Spinal cord (tissue), 3 donors: ENCODE results near the genes SCEL and SLAIN1.

DNA sequence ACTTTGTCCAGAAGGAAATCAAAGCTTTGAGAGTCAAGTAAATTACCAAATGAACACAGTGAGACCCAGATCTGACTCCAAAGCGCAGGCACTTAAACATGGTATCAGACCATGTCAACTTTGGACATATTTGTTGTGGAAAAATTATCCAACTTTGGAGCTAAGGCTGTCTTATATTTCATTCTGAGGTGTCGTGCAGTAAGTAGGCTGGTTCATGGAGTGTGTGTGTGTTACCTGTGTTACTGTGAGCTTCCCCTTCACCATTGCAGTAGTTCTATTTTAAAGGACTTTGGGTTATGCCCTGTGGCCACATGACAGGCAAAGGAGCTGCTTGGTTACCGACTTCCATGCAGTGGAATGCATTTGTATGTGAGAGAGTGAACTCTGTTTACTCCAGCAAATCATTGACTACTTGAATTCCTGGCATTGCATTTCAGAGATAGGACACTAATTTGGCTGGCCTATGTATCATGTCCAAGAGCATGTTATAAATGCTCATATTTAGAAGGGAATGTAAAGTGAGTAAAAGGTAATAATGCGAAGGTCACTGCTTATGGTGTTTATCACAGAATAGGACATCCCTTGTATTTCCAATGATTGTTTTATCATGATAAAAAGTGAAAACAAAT lies 156.3 kb downstream of the LMO7 start:
- PRO-cap = no peak
- RAMPAGE, long total RNA = no peak

GRCh38 chr13:75796700-75796965 lies 160.5 kb downstream of the LMO7 start:
- PRO-cap = no peak
- RAMPAGE, long total RNA = no peak

GRCh38 chr13:75807849-75808284 lies 171.7 kb downstream of the LMO7 start:
- PRO-cap = no peak
- RAMPAGE, long total RNA = no peak

DNA sequence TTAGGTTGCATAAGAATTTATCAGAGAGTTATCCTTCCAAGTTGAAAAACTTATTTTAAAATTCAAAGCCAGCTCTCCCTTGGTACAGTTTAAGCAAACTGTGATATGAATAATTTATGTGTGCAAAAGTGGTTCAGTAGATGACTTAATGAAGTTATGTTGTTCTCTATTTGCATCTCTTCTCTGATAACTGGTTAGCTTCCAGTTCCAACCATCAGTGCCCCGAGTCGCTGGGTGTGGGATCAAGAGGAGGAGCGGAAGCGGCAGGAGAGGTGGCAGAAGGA lies 204.0 kb downstream of the LMO7 start:
- PRO-cap = no peak
- RAMPAGE, long total RNA = no peak

DNA sequence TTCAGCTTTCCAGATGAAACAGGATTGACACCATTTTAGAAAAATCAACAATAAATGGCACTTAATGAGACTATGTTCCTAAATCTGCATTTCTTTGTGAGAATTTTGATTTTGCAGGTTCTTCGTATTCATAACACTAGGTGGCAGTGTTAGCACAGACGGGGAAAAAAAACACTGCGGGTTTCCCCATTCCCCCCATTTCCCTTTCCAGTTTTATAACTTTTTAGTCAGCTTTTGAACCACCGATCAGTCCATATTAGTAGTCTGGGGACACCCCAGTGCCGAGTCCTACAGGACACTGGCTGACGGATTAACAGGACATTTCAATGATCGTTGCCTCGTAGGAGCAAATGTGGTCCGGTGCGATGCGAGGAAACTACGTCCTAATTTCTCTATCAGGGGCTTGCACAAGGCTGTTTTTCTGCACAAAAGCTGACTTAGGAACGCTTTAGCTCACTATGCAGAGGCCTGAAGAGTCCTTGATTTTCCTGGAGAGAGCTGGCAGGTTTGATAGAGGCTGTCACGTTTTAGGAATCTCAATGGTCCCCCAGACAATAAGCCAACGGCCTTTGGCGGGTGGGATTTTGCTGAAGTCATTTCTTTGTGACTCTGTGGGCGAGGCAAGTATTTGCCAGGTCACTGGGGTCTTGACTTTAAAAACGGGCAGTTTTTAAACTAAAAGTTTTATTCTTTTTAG lies 234.4 kb downstream of the LMO7 start:
- PRO-cap = no peak
- RAMPAGE, long total RNA = no peak

GRCh38 chr13:76522047-76522427 lies 364.2 kb downstream of the KCTD12 start:
- PRO-cap = no peak
- RAMPAGE, long total RNA = no peak

DNA sequence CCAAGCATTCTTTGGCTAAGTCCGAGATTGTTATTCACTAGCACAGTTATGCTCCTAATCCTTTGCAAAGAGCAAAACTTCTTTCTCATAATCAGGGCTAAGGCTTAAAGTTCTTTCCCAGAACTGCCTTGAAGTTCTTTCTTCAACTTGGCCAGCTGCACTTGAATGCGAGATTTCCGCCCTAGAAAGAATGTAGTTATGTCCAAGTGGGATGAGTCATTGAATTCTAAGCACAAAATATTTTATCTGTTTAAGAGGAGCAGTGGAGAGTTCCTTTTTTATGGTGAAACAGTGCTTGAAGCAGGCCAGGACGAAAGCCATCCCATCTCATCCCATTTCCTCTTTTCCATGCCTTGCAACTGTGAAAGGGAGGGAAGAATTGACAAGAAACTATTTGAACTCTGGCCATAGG lies 174.7 kb downstream of the KCTD12 start:
- PRO-cap = no peak
- RAMPAGE, long total RNA = no peak

- PRO-cap = no peak
- RAMPAGE, long total RNA = no peak
These were observed 65.4 kb downstream of the KCTD12 start for GRCh38 chr13:76820771-76821163.

GRCh38 chr13:76824155-76824492 lies 62.1 kb downstream of the KCTD12 start:
- PRO-cap = no peak
- RAMPAGE, long total RNA = no peak

DNA sequence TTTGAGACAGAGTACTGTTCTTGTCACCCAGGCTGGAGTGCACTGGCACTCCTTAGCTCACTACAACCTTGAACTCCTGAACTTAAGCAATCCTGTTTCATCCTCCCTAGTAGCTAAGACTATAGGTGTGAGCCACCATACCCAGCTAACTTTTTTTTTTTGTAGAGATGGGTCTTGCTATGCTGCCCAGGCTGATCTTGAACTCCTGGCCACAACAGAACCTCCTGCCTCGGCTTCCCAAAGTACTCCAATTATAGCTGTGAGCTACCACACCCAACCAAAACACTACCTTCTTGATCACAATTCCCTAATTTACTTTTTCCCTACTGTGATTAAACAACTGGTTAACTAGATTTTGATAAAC lies 10.4 kb downstream of the FBXL3 start:
- PRO-cap = no peak
- RAMPAGE, long total RNA = no peak

DNA sequence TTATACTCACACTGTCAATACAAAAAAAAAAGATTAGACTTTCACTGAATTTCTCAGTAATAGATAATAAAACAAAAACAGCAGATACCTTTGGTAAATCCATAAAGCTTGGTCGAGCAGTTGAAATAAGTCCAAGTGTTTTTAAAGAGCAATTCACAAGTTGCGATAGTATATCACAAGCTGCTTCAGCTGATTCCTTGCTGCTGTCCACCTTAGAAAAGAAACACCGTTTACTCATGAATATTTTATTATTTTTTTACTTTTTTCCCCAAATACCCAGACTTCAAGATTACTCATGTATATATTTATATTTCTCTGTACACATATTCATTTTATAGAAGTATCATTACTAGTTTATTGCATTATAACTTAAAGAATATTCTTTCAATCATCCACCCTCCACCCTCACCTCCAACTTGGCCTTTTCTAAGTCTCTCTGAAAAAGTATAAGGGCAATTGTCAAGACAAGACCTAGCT lies 8.4 kb downstream of the FBXL3 start:
- PRO-cap = no peak
- RAMPAGE, long total RNA = no peak

DNA sequence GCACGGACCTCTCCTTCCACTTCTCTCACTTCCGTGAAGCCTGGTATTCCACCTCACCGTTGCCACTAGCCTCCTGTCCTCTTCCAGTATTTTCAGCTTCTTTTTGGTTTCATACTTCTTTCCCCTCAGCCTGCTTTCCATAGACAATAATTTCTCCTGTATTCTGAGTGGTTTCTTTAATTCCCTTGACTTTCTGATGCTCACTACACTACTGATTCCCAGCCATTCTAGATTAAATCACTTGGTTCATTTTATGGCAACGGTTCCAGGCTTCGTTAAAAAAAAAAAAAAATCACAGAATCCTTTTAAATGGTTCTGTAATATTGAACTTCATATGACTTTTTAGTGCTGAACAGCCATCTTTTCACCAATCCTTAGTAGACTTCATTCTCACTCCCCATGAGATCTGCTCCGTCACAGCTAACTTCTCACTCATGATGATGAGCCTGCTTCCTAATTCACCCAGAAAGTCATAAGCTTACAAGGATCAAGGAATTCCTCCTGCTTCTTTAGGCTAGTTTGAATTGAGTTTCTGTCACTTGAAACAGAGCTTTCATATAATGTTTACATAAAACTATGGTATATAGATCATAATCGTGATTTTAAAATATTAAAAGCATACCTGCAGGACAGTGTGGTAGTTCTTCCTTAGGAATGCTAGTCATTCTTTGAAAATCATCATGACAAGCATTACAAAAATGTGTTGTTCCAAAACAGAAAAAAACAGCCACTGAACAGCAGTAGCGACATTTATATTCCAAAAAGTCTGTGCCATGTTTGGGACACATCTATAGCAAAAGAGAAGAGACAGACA lies 23.6 kb upstream of the FBXL3 start:
- PRO-cap = no peak
- RAMPAGE, long total RNA = no peak

DNA sequence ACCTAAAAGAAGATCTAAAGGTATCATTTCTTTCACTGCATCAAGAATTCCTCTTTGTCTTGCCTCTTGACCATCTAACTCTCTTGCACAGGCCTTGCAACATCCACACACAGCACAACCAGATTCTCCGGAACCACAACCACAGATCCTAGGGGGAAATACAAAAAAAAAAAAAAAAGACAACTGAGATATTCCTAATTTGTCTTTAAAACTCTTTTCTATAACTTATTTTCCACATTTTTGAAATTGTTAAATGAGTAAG lies 83.2 kb downstream of the MYCBP2 start:
- PRO-cap = no peak
- RAMPAGE, long total RNA = no peak

DNA sequence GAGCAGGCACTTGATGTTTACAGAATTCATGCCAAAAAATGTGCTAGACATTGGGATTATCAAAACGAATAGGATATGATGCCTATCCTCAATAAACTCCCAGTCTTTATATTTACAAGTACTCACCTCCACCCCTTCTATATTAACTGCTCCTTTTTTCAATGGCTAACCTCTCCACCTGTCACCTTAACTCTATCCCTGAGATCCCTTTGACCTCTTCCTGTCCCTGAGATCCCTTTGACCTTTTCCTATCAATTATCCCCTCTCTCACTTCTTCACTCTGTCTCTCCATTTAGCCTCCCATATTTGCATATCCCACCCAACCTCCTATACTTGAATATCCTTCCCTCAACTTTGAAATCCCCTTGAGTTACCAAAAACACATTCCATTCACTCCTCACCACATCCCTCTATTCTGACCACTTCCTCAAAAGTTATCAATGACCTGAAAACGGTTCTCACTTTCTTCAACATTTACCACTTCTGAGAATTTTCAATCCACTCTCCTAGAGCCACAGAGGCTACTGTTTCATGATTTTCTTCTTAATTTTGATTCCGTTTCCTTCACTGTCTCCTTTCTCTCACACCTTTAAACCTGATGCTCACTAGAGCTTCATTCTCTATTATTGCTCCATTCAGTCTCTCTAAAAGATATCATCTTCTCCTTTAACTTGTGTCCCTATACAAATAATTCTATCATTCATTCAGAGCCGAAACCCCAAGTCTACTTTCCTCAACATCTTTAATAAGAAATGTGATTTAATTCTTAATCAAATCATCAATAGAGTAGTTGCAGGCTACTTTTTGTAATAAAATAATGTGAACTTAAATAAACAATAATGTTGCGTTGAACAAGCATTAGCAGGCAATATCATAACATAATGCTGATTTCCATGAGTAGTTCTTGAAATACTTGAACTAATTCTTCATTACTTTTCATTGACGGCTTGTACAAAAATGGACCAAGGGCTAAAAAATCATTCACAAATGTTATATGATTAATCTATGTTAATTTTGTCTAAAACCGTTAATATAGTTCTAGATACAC lies 2.9 kb downstream of the MYCBP2 start:
- PRO-cap = no peak
- RAMPAGE, long total RNA = no peak

GRCh38 chr13:77338772-77339988 lies 12.3 kb upstream of the MYCBP2 start:
- PRO-cap = no peak
- RAMPAGE, long total RNA = no peak

GRCh38 chr13:77535488-77535878 lies at the start of gene SCEL:
SCEL (plus strand) TSS chr13:77535706.
- PRO-cap = no peak
- RAMPAGE, long total RNA = no peak

- PRO-cap = no peak
- RAMPAGE, long total RNA = no peak
These were observed at the start of gene SLAIN1 for GRCh38 chr13:77697025-77697776. SLAIN1 (plus strand) TSS chr13:77697687.

DNA sequence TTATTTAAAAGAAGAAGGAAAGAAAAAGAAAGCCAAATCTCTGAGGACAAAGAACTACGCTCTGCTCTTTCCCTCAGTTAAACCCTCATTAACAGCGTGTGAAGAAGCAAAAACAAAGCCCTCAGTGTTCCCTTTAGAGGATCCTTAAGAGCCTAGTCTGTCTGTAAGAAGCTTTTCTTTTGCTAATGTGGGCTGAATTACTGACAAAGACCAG lies 65.0 kb downstream of the EDNRB start:
- PRO-cap = no peak
- RAMPAGE, long total RNA = no peak

- PRO-cap = no peak
- RAMPAGE, long total RNA = no peak
These were observed 57.9 kb downstream of the EDNRB start for GRCh38 chr13:77860652-77861189.

GRCh38 chr13:77946414-77946902 lies 27.8 kb upstream of the EDNRB start:
- PRO-cap = no peak
- RAMPAGE, long total RNA = no peak